Endometrial microvascular endothelial cells (primary cell): ENCODE measurements around a stretch of chr13.

DNA sequence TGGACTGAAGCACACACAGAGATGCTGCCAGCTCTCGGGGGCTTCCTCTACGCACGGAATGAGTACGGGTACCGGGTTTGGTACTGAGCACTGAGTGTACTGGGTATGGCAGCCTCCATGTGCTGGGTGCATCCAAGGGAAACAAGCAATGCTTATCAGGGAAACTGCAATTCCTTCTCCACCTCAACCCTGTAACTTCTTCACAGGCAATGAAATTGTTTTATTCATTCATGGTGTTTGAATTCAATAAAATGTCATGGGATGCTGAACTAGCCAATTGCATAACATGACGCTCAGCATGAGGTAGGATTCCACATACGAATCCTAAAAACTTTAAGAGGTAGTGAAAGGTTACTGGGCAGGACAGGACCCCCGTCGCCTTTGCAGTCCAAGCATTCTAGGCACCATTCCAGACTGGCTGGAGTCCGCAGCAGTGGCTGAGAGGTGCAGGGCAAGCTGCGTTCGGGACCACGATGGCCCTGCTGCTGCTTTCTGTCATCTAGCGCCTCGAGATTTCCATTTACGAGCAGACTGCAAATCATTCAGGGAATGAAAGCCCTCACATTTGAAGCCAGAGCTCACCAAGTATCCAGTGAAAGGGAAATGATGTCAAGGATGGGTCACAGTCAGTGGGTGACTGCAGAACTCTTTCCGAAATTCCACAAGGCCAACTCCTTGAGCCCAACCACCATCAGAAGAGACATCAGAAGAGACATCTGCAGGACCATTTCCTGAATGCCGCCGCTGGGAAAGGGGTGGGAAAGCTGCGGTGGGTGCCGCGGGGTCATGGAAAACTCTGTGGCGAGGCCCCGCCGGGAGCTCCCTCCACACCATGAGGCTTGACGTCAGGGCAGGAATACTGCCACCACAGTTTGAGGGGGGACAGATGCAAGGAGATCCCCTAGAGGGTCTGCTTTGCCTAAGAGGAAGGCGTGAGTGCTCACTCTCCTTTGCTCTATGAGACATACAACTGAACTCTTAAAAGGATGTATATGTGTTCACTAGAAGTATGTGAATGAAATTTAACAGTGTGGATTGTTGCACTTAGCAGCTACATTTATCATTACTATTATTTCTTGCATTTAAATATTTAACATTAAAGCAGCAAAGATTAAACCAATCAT is 88.3 kb downstream of the COL4A1 start:
- RAMPAGE, long total RNA, result no peak

DNA sequence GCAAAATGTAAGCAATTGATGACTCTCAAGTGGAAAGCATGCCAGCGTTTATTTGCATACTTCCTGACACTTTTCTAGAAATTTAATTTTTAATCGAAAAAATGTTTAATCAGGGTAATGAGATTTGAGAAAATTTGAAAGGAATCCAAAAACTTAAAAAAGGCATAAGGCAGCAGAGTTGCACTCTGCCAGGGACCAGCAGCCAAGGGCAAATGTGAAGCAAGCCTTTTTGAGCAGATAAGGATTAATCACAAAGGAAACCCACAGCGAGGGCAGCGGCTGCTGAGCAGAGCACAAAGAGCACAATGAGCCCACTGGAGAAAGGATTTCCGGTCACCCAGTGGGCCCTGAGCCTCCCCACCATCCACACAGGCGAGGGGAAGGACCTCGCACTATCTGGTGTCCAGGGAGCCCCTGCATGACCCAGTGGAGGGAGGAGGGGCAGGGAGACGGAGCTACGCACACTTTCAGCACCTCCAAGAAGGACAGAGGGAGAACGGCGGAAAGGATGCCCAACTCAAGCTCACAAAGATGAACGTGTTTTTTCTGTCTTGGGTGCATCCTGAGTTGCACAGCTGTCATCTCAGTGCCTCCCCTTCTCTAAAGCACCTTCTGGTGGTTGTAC is 40.0 kb downstream of the COL4A1 start:
- RAMPAGE, long total RNA, result no peak

DNA sequence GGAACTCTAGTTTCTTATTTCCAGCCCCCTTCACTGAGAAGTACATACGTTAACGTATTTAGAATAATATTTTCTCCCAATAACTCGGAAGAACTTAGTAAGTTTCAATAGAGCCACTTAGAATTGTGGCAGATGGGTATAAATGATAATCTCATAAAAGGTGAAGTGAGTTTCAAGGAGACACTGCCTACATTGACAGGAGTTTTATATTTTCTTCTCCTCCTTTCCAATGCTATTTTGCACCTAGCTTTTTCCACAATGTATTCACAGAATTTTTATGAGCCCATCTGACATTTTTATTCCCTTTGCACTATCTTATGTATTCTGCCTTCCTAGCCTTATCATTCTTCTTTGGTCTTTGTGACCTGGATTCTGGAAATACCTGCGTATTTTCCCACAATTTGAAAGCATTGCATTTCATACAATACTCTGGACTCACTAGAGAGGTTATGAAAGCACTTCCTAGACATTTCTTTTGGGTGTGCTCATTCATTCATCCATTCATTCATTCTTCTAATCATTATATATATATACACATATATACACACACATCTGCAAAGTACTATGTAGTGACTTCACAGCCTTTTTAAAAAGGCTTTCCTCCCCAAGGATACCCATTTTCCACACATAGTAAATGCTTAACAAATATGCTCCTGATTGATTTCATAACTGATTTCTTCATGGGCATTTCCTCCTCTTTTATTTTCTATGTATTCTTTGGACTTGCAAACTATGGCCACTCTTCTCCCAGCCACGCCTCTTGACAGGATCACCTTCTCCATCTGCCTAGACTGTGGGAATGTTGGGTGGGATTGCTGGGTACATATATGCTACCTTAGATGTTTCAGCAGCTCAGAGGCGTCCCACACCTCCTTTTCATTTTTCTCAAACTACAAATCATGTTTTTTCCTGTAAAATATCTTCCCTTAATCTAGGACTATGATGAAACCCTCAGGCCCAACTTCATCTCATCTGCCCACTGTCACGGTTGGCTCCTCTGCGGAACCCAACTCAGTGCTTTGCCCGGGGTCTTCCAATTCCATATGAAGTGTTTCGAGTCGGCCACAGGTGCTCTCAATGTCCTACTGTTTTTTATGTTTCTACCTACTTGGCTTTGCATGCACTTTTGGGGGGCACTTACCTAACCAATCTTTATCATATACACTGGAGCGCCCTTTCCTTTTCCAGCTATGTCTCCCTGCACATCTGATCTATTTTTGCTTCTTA is 28.5 kb downstream of the COL4A1 start:
- RAMPAGE, long total RNA, result no peak

DNA sequence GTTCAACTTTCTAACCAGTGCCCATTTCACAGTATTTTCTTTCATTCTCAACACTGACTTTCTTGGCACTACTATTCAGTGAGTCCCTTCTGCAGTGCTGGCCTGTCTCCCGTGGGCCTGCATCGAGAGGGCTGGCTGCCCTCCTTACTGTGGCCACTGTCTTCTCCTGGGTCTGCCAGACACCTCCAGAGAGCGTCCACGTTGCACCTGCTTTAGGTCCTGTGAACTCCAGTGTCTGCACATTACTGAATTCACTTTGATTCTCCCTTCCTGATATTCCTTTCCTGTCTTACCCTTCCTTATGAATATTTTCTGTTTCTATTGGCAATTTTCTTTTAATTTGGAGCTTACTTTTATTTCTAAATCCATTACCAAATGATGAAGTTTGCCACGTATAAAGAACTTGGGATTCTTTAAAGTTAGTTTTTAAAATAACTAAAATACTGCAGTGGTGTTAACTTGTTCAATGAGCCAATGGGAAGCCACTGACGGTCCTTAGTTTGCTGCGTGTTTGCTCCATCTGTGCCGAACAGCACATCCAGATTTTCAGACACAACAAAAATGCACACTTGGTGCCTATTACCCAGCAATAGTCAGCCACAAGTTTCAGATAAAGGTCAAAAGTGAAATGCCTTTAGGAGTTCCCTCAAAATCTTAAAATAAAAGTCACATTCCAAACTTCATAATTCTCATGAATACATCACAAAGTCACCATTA is 27.1 kb downstream of the COL4A1 start:
- RAMPAGE, long total RNA, result no peak

GRCh38 chr13:110311577-110312499 is 4.8 kb downstream of the COL4A2 start:
- RAMPAGE, long total RNA, result no peak

DNA sequence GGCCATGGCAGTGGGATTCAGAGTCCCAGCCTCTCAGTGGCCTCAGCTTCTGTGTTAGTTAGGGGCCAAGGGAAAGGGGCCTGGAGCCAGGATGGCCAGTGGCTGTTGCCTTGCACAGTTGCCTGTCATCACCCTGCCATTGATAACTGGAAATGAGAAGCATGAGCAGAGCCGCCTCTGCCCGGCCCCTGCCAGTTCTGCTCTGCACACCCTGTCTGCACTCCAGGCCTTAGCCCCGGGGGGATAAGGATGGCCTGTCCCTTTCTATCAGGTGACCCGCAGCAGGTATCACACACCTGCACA is 7.8 kb downstream of the COL4A2 start:
- RAMPAGE, long total RNA, result no peak

DNA sequence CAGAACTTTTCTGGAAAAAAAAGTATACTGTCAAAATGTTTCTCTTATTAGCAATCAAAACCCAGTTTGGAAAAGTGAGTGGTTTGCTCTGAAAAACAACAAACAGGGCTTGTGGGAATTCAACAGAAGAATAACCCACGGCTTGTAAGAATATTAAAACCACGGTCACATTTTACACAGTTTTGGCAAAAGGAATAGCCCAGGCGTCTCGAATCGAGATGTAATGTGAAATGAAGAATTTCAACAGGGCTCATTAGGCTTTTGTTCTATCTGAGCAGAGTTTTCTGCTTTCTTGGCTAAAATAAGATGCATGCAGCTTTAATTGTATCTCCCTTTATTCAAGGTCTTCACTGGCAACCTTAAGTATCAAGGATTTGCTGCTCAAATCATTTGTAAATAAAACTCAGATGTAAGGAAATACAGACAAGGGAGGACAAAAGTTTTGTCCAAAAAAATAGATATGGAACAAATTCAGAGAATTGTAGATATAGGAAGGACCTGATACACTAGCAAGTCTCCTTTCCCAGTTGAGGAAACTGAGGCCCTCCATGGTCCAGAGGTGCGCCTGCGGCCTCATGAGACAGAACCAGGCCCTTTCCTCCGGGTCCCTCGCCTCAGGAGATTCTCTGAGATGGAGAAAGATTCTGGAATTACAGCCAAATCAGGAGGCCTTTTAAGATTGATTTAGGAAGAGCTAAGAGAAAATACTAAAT is 71.0 kb downstream of the COL4A2 start:
- RAMPAGE, long total RNA, result no peak

DNA sequence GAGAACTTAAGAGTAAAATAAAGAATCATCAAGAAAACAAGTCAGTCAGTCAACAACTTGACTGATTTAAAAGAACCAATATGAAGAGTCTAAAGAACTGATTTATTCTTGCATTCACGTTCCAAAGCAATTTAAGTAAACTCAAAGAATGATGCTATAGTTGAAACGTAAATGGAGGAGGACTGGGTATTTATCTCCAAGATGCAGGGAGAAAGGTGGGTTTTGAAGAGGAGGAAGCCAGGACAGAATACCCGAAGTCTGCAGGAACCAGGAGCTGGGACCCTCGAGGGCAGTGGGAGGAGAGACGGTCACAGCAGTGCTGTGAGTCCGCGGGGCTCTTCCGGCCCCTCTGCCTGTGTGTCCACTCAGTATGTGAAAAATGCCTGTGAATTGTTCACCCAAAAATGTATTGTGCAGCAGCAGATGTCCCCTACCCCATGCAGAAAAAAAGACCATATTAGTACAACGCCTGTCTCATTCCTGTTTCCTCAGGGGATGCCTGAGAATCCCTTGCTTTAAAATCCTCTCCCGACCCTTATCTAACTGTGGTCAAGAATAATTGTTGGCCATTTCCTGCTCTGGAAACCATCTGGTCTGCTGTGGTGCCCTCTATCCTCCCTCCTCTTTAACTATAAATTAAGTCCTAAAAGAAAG is 85.2 kb downstream of the COL4A2 start:
- RAMPAGE, long total RNA, result no peak

GRCh38 chr13:110398171-110398850 is 91.2 kb downstream of the COL4A2 start:
- RAMPAGE, long total RNA, result no peak

GRCh38 chr13:110447402-110447951 is 114.0 kb downstream of the RAB20 start:
- RAMPAGE, long total RNA, result no peak

- RAMPAGE, long total RNA, result no peak
Measured at GRCh38 chr13:110449955-110450594, 111.4 kb downstream of the RAB20 start.

DNA sequence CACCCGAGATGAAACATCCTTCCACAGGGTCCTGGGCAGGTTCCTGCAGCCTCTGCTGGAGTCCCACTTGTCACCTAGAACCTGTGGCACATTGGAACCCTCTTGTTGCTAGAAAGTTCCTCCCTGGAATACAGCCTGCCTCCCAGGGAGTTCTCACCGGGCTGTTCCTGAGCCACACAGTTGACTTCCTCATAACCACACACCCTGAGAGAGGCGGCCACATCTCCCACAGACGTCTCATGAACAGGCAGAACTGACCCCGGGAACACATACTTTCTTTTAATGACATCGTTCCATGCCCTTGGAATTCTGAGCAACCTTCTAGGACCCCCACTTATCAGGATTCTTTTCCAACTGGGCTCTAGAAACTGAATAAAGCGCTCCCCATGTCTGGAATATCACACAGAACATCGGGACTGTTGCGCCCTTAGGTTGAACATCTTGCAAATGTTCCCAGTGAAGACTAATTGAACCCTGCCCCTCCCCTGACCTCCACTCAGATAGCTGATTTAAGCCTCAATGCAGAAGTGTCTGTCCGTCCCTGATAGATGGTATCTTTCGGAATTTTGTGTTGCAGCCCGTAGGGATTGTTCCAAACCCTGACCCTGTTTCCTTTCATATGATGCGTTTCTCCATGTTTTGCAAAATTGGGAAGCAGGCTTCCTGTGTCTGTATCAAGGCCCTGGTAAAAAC is 91.1 kb downstream of the RAB20 start:
- RAMPAGE, long total RNA, result no peak

DNA sequence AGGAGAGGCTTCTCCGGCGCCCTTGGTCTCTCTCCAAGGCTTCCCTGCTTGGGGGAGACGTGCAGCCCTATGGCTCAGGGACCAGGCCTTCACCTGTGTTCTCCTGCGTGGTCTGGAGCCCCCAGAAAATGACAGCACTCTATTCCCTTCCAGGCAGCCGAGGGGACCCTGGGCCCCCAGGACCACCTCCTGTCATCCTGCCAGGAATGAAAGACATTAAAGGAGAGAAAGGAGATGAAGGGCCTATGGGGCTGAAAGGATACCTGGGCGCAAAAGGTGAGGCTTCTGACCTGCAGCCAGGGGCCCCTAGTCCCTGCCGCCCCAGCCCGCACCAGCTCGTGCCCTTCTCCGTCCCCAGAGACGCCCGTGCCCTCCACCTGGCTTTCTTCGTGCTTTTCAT is 76.8 kb downstream of the RAB20 start:
- RAMPAGE, long total RNA, result no peak

DNA sequence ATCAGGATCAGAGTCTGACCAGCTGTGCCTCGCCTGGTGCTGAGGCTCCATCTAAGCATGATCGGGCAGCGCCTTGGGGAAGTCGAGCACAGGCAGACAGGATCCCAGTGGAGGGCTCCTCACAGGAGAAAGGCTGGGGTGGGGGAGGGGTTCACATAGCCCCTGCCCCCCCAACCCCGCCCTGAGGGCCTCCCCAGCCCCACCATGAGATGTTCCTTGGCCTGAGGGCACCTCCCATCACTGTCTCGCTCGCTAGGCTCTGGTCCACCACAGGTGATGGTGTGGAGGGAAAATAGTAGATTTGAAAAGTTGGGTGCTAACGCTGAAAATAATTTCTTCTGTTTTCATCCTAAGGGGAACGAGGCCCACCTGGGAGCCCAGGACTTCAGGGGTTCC is 60.2 kb downstream of the RAB20 start:
- RAMPAGE, long total RNA, result no peak

DNA sequence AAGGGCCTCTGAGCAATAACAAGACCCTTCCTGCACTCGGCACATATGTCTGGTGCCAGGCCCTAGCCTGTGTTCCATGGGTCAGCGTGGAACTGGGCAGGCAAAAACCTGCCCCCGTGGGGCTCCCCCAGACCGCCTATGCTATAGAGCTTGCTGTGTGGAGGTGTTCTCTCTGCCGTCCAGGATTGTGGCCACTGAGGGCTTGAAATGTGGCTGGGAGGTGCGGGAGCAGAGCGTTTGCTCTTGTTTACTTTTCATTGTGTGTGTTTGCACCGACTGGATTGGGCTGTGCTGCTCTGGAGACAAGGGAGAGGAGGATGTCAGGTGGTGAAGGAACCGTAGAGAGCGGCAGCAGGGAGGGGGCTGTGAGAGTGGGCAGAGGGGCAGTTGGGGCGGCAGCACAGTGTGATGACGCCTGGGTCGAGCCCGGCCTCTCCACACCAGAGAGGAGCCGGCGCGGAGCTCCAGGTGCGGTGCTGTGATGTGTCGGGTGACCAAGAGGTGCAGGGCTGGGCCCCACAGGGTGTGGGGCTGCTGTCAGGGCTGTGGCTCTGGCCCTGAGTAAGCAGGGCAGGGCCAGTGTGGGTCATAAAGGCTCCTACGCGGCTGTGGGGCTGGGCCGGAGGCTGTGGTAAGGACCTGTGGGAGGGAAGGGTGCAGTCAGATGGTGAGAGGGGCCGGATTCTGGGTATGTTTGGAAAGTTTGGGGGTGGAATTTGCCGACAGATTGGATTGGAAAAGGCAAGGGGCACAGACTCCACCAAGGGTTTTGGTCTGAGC is 10.4 kb downstream of the NAXD start:
- RAMPAGE, long total RNA, result no peak

DNA sequence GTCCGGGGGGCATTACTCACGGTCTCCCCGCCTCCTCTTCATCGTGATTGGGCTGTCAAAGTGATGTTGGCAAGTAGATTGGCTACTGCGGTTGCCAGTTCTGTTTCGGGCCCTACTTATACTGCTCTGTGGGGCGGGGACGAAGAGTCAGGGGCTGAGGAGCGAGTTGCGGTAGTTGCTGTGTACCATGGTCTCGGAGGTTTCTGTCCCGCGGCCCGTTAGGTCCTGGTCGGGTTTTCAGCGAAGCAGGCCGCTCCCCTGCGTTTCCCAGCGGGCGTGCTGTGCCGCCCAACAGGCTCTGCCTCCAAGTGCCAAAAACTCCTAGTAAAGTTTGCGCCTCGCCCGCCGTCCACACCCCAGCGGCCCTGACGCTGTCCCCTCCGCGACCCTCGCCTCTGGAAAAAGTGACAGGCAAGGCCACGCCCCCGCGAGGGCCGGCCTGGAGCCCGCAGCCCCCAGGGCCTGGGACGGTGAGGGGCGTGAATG is 340 bp upstream of the ING1 start:
- RAMPAGE, long total RNA, result no peak

- RAMPAGE, long total RNA, result no peak
Measured at GRCh38 chr13:110719094-110719348, 5.5 kb downstream of the ING1 start.

- RAMPAGE, long total RNA, result no peak
Measured at GRCh38 chr13:110886928-110887266, 28.0 kb downstream of the ANKRD10 start.

DNA sequence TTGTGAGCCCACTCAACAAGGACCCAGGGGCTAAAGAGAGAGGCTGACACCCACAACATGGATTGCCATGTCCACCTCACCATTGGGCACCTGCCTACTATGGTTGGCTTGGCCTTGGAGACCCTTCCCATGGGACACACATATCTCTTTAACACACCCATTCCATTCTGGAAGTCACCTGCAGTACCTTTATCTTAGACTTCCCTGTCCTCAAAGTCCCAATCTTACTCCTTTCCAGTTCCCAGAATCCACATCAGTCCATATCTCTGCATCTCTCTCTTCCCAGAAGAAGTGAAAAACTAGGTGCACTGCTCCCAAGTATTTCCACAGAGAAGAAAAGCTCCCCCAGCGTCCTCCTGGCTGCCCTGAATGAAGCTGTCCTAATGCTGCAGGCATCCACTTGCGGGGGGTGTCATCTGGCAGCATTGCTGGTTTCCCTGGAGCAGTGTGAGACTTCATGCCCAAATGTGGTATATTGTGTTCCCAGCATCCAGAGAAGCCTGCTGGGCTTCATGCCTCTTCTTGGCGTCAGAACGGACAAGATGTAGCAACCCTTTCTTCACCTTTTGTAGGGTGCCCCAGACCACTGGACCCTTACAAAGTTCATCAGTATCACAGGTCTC is 33.0 kb upstream of the ARHGEF7 start:
- RAMPAGE, long total RNA, result no peak

DNA sequence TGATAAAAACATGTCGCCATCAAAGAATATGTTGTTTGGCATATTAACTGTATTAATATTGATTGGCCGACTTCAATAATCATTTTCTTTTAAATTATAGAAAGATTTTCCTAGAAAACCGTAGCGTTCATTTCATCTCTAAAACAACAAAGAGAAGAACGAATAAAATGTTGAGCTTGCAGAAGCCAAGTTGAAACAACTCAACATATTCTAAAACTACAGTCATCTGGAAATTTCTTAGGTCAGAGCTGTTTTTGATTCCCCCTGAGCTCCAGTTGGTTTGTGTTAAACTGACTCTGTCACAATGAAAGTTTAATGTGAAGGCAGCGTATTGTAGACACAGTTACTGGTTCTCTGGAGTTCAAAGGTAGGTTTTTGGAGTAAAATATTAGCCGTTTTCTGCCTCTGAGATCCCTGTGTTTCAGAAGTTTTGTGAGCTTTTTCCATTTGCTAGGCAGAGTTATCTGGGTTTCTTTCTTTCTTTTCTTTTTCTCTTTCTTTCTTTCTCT is 2.1 kb downstream of the ARHGEF7 start:
- RAMPAGE, long total RNA, result no peak